CMK (cell line): ENCODE measurements around a stretch of chr12.

GRCh38 chr12:53443474-53443884, 1.9 kb downstream of the PRR13 start:
- RRBS, result no CpG with 5 or more reads among the region's 3 CpGs

GRCh38 chr12:53453098-53453917, 1.4 kb downstream of the PCBP2 start:
- RRBS, result no CpG with 5 or more reads among the region's 5 CpGs

GRCh38 chr12:53455748-53456278, 3.9 kb downstream of the PCBP2 start:
- RRBS, result no CpG with 5 or more reads among the region's 7 CpGs

DNA sequence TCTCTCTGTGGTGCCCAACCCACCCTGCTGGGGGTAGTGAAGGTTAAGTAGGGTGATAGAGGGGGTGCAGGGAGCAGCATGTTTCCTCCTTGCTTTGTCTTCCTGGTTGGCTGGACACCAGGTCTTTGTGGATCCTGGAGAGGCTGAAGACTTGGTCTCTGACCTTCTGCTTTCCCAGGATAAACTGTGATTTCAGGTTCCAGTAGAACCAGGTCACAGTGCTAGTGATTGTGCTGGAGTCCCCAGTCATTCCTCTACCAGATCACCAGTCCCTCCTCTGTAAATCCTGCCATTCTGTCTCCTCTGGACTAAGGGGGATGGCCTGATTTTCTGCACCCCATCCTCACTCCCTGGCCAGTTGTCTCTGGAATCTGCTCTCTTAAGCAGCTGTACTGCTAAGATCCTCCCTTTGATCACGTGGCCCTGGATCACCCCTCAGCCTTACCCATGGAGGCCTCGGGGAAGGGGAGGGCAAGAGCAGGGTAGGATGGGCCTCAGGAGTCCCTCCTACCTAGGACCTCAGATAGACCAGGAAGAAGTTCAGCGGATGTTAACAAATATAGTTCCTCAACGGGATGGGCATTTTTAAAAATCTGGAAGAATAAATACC, 3.1 kb downstream of the MAP3K12 start:
- RRBS, result no CpG with 5 or more reads among the region's 4 CpGs

DNA sequence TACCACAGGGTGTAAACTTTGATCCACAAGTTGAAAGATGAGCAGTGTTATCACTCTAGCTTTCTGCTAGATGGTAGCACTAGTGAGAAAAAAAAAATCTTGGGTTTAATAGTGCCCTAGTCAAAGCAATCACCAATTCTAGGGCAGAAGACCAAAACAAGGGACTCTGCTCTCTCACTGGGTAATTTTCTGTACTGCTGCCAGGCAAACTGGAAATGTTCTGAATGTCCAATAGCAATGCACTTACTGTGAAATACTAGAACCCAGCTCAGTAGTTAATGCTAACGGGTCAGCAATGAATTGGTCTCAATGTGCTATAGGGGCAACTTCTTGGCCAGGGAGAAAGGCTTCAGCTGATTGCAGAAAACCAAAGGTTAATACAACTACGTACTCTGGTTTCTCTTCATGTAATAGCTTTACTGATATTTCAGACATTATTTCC, 2.2 kb downstream of the ATF7 start:
- RRBS, result no CpG with 5 or more reads among the region's 2 CpGs

DNA sequence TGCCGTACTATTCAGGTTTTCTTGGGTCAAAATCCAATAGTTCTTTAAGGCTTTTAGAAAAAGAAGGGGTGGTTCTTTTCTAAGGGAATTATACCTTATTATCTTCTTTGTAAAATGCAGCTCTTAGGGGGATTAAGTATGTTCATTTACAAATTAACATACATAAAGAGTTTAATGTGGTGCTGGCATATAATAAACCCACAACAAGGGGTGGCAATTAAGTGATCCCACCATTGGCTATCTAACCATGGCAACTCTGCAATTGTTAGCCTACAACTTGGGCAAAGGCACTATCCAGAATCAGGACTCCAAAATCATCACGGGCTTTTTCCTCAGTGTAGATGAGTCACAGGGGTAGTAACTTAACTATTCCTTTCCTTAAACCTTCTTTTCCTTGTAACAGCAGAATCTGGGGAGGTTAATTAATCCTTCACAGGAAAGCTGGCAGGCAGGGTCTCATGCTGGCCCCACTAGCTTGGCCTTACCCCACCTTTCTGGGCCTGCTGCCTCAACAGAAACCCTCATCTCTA, 980 bp downstream of the ATP5MC2 start:
- RRBS, result no CpG with 5 or more reads among the region's 2 CpGs

DNA sequence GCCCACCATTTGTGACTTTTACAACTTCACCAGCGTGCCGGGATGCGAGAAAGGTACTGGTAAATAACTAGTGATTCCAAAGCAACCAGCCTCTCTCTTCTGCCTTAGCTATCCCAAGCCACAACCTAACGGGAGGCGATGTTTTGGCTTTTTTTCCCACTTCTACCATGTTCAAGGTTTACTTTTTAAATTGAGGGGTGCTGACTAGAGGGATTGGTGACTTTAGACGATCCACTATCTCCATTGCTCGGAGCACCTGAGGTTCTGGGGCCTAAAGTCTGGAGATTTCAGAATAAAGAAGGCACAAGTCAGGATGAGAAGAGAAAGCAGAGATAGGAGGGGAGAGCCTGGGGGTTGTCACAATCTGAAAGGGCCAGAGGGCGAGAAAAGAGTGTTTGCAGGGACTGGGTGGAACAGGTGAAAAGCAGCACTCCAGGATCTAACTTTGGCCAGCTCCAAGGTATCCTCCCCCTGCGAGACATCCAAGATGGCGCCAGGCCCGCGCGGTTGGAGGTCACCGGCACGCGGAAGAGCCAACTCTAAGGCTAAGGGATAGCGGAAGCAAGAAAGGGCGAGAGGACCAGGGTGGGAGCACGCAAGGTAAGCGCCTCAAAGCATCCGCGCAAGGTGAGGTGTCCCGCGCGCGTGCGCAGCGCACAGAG, 384 bp downstream of the ATP5MC2 start:
- RRBS, result no CpG with 5 or more reads among the region's 28 CpGs

DNA sequence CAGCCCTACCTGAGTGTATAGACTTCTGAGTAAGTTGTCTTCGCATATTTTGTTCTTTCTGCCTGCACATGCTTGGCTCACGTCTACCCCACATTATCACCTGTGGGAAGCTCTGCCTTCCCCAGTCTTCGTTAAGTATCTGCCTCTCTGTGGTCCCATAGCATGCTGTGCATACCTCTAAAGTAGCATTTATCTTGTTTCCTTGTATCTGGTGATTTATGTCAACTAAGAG, 19.4 kb downstream of the CALCOCO1 start:
- RRBS, result no CpG with 5 or more reads among the region's 3 CpGs

DNA sequence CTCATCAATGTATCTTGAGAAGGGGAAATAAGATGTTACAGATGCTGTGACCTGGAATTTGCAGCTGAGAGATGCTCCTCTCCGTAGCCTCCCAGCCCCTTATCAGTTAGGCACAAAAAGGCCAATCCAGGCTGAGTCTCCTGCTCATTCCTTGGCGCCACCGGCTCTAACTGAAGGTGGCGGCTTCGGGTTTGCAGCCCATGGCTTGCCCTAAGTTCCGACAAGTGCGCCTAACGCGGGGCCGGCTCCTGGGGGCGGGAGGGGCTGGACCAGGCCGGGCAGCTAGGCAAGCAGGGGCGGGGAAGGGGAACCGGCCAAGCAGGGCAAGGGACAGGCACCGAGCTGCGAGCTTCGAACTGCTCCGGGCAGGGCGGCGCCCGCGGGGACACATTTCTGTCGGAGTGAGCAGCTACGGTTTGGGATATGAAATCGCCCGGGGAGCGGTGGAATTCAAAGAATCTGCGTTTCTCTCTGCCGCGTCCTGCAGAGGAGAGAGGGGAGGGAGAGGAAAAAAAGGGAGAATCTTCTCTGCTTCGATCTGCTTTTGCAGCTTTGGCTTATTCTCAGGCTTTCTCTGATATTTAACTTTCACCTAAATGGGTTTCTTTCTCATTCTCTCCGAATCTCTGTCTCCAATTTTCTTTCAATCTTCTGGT, 1.7 kb upstream of the HOXC12 start:
- RRBS, result 73% methylated on average over 22 of the region's 32 CpGs

DNA sequence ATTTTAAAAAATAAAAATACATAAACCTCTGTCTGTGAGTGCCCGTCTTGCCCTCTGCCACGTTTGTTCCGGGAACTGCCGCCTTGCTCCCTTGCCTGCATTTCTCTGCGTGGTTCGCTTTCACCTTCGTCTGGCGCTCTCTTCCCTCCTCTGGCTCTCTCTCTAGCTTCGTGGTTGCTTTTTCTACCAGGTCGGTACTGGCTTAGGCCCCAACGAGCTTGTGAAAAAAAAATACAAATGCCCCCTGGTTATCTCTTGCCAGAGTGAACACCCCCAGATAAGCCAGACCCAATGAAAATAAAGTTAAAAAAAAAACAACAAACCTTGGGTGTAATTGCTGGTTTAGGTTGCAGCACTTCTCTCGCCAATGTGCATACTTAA, 9.0 kb upstream of the HOXC11 start:
- RRBS, result no CpG with 5 or more reads among the region's 12 CpGs

GRCh38 chr12:53983208-53984404, 1.3 kb upstream of the HOXC10 start:
- RRBS, result 63% methylated on average over 4 of the region's 55 CpGs

GRCh38 chr12:53984658-53984928, 353 bp upstream of the HOXC10 start:
- RRBS, result 26% methylated on average over 2 of the region's 11 CpGs

GRCh38 chr12:53995247-53996219, 4.4 kb upstream of the HOXC9 start:
- RRBS, result 8% methylated on average over 14 of the region's 55 CpGs

DNA sequence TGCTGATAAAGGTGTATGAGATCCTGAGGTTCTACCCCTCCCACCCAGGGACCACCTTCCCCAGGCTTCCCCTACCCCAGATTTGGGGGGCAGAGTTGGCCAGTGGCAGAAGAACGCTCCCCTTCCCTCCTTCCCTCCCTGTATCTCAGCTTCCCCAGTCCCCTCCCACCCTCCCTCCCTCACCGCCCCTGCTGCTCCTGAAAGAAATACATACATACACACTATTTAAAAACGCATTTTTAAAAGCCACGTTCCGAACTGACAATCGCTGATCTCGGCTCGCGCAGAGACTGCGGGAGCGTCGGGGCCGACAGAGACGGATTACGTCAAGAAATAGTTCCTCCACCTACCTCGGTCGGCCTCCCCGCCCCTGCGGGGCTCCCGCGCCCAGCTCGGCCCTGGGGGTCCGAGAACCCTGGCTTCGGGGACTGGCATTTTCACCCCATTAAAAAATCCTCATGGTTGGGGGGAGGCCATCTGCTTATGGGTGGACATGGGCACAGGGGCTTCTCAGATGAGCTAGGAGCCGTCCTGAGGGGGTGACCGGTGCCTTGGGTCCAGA, 521 bp upstream of the HOXC9 start:
- RRBS, result no CpG with 5 or more reads among the region's 26 CpGs

DNA sequence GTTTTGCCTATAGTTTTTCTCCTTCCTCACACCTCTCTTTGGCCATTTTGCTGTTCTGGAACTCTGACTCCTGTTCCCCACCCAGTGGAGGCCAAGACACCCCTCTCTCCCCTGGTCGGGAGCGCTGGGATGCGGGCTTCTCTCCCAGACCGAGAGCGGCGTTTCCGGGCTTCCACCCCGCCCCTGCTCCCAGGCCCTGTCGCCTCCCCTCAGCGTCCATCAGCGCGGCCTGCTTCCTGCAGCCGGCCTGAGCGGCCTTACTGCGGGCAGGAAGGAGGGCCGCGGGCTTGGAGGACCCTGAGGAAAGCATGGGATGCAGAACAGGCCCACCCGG, 4.0 kb upstream of the HOXC8 start:
- RRBS, result 30% methylated on average over 9 of the region's 18 CpGs

GRCh38 chr12:54019517-54020318, 8.5 kb upstream of the HOXC6 start:
- RRBS, result no CpG with 5 or more reads among the region's 19 CpGs

DNA sequence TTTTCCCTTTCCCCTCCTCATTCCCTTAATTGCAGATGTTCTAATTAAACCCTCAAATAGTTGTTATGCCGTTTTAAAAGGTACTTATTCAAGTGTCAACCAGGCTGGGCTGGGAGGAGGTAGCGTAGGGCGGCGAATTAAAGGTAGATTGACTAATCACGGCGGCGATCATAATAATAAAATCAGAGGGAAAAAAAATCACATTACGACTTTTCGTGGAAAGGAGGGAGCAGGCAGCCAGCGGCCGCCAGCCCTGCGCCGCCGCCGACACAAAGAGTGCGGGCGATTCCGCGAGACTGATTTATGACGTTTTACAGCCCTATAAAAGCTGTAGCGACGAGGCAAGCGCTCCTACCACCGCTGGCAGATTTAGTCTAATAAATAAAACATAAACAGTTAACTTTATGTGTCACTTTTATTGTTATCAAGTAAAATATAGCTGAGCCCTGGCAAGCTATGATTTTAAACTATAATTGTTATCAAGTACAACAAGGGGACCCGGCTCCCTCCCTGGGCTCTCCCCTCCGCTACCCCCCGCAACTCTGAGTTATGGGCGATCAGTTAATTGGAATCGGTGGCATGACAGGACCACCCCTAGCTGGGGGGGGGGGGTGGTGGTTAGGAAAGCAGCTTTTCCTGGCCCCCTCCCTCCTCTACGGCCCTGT, 1.5 kb upstream of the HOXC4 start:
- RRBS, result no CpG with 5 or more reads among the region's 30 CpGs

GRCh38 chr12:54214498-54215061, 25.8 kb upstream of the SMUG1 start:
- RRBS, result no CpG with 5 or more reads among the region's 24 CpGs

- RRBS, result no CpG with 5 or more reads among the region's 6 CpGs
Measured at GRCh38 chr12:54283442-54284606, 3.3 kb downstream of the HNRNPA1 start.

GRCh38 chr12:54294229-54295091, 6.4 kb downstream of the NFE2 start:
- RRBS, result no CpG with 5 or more reads among the region's 9 CpGs